ENCODE measurements around the genes SIN3B, USE1 and CCDC194.

DNA sequence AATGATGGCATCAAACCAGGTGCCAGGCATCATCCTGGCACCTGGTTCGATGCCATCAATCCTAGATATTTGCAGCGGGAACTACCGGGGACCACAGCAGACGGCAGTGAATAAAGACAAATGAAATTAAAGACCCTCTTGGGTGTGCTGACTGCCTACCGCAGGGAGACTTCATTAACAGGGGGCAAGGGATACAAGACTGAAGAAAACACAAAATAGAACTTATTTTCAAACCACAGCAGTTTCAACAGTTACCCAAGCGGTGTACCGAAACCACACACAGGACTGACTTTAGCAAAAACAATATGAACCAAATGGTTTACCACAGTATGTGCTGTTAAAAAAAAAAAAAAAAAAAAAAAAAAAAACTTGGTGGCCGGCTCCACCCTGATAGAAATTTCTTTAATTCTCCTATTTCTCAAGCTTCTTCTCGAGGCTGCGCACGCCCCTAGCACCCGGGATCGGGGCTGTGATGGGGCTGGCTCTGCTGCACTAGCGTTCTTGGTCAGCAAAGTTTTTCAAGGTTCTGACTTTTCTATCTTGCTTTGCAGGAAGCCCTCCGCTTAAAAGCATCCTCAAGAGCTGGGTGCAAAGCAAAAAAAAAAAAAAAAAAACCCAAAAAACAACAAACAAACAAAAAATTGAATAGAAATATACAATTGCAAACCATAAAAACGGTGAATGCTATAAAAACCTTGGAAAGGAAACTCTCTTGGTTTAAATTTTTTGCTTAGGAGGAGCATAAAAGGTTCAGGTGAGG, 42.7 kb downstream of the KLF2 start:
- PRO-cap = no peak
- RAMPAGE, long total RNA, 4 experiments = no peak in any of the 4 experiments

- PRO-cap = no peak
- RAMPAGE, long total RNA, 4 experiments = no peak in any of the 4 experiments
Observed at GRCh38 chr19:16400915-16401685, 70.7 kb downstream of the EPS15L1 start.

DNA sequence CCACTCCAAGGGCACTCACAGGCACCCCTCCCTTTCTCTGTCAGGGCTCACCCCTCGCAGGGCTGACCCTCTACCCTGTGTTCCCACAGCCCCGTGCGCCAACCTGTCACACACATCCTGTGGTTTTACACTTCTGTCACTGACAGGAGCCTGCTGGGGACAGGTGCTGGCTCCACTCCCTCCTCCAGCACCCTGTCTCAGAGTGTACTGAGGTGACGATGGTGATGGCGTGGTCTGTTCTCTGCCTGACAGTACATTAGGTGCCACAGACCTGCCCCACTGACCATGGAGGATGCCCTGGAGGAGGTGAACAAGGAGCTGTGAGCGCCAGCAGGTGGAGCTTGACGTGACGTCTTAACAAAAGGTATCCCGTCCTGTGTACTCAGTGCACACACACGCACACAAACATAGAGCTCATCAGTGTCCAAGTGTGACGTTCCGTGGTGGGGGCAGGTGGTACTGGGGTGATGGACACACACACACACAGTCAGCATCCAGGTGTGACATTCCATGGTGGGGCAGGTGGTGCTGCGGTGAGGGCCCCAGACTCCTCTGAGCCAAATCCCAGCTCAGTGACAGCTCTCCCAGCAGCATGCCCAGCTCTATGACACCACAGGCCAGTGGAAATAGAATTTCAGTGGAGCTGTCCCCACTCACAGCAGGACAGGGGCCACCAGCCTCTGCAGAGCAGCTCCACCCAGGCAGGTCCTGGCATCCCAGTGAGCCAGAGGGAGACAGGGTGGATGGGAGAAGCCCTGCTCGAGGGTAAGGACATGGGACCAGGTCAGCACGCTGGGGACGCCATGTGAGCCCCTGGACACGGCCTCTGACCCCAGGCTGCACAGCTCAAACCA, 21.0 kb downstream of the C19orf44 start:
- PRO-cap = no peak
- RAMPAGE, long total RNA, 4 experiments = no peak in any of the 4 experiments

DNA sequence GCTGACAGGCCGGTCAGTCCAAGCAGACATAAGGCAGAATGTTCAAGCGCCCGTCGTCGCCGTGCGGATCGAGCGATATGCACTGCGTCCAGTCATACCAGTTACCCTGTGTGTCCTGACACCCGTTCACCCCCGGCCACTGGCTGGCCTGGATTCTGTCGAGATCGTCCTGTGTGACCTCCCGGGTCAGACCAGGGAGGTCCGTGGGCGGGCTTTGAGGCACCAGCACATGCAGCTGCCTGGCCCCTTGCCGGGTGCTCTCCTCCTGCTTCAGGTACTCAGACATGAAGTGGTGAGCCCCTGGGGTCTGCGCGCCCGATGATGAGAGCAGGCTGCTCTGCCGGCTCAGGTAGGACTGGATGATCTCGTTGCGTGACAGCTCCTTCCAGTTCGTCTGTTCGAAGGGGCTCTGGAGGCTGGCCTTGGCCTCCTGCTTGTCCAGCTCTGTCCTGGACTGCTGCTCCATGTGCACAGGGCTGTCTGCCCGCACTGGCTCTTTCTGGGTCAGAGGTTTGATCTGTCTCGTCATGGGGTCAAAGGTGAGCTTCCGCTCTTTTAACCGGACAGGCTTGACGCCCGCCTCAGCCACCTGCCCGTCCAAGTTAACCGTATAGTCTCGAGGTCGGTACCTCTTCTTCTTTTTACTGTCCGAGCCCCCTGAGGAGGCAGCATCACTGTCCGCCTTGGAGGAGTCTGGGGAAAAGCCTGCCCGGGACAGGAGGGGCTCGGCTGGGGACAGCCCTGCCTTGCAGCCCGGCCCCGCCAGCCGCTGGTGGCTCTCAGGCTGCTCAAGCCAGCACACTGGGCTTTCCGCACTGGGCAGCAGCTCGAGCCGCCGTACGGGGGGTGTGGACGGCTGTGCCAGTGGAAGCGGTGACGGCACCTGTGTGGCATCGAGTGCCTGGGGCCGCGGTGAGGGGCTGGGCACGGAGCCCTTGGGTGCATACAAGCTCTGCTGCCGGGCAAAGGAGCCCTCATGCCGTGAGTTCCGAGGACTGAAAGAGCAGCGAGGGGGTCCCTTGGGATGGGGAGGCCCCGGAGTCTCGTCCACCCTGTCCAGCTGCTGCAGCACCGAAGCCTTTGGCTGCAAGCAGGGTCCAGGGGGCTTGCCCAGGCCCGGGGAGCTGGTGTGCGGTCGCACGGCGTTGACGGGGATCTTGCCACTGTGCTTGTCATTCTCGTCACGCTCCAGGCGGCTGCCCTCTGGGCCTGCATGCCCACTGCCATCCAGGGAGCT, 4.2 kb upstream of the SLC35E1 start:
- PRO-cap = no peak
- RAMPAGE, long total RNA, 4 experiments = no peak in any of the 4 experiments

- PRO-cap = no peak
- RAMPAGE, long total RNA, 4 experiments = no peak in any of the 4 experiments
Observed at GRCh38 chr19:16590019-16590464, 17.8 kb upstream of the SLC35E1 start.

GRCh38 chr19:16626692-16627560, 1.1 kb downstream of the MED26 start:
- PRO-cap = no peak
- RAMPAGE, long total RNA, 4 experiments = no peak in any of the 4 experiments

- PRO-cap = bidirectional peak, plus-strand start at chr19:16829421, minus-strand start at chr19:16829332
- RAMPAGE, long total RNA, 4 experiments = no peak in any of the 4 experiments
Observed at GRCh38 chr19:16829107-16830251, at the start of gene SIN3B. SIN3B (plus strand) TSS chr19:16829398.

DNA sequence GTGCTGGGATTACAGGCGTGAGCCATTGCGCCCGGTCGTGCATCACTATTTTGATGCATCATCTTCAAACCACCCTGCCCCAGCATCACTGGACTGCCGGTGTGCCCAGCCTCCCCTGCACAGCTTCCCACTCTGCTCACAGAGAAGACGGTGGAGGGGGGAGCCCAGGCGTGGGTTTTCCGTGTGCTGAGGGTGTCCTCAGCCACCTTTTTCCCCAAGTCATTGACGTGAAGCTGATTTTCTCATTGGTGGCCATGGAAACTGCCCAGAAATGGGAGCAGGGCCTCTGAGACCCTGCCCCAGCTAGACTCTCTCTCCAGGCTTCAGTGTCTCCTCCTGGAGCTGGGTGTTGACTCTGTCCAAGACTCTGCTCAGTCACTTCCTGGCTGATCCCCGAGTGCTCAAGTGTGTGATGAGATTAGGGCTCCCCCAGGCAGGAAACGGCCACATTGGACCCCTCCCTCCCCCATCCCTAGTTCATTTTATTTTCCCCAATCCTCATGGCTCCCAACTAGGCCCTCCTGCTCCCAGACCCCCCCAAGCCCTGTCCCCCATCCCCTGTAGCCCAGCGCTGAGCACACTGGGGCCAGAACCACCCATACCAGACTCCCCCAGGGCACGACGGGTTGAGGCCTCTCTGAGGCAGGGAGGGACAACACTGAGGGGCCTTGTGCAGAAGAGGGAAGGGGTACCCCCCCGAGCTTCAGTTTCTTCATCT, 1.4 kb upstream of the F2RL3 start:
- PRO-cap = no peak
- RAMPAGE, long total RNA, 4 experiments = no peak in any of the 4 experiments

DNA sequence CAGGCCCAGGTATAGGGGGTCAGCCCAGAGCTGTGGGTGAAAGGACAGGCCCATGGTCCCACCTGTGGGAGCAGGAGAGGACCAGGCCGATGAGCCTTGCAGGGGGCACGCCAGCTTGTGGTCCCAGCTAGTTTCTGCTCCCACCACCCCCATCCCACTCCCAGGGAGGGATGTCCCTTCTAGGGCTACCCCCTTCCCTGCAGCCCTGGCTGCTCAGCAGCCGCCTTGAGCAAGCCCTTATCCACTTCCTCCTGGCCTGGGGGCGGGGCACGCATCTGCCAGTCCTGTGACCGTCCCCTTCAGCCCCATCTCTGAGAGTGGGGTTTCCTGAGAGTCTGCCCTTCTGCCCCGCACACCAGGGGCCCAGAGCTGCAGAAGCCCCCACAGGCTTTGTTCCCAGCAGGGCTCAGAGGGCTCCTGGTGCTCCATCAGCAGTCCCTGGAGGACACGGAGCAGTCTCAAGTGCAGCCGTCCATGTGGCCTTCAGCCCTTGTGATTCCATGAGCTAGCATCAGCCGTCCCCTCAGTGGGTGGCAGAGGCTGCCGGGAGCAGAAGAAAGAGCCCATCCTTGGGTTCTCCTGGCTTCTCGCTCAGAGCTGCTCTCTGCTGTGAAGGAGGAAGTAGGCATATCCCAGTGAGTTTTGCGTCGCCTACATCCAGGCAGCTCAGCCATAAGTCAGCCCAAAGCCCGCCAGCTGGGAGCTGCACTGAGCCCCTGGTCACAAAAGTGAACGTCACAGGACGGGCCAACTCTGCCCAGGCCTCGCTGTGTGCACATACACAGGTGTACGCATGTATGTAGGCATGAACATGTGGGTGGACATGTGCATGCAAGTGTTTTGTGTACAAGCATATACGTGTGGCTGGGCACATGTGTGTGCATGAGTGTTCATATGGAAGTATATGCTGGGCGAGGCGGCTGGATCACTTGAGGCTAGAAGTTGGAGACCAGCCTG, 16.3 kb downstream of the MYO9B start:
- PRO-cap = no peak
- RAMPAGE, long total RNA, 4 experiments = no peak in any of the 4 experiments

- PRO-cap = no peak
- RAMPAGE, long total RNA, 4 experiments = no peak in any of the 4 experiments
Observed at GRCh38 chr19:17113210-17113827, 37.7 kb downstream of the MYO9B start.

DNA sequence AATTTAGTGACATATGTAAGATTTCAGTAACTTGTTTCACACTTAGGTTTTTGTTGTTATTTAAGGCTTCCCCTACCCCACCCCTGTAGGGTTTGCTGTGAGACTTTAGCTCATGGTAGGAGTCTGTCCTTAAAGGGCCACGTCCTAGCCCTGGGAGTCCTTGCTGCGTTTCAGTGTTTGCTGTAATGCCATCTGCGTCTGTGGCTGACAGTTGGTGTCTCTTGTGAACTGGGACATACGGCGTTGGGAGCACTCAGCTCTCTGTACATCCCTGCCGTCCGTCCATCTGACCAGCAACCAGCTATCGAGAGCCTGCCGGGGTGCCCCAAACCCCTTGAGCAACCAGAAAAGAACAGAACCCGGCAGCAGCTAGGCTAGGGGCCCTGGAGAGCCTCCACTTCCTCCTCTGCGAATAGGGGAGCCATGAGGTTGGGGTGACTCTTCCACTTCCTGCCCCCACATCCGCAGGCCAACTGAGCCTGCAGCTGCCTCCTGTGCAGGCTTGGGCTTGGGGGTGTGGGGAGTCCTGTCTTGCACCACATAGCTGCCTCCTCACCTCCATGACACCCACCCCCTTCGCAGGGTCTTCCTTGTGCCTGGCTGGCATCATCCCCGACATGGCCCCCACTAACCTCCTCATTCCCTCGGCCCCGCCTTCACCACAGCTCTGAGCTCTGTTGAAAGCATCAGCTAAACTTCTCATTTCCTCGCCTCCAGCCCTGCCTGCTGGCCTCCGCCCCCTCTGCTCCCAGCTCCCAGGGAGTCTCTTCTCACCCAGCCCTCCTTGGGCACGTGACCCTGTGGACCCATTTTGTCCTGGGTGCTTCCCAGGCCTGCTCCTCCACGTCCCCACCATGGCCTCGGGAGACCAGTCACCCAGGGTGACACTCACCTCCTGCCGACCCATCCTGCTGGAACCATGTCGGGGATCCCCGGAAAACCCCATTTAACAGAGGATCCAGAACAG, 50.2 kb downstream of the MYO9B start:
- PRO-cap = bidirectional peak, plus-strand start at position 809 of the sequence, minus-strand start at position 669 of the sequence
- RAMPAGE, long total RNA, 4 experiments = no peak in any of the 4 experiments

- PRO-cap = no peak
- RAMPAGE, long total RNA, 4 experiments = no peak in any of the 4 experiments
Observed at GRCh38 chr19:17195371-17195729, 19.8 kb upstream of the USE1 start.

- PRO-cap = no peak
- RAMPAGE, long total RNA, 4 experiments = no peak in any of the 4 experiments
Observed at GRCh38 chr19:17200087-17201142, 14.7 kb upstream of the USE1 start.

DNA sequence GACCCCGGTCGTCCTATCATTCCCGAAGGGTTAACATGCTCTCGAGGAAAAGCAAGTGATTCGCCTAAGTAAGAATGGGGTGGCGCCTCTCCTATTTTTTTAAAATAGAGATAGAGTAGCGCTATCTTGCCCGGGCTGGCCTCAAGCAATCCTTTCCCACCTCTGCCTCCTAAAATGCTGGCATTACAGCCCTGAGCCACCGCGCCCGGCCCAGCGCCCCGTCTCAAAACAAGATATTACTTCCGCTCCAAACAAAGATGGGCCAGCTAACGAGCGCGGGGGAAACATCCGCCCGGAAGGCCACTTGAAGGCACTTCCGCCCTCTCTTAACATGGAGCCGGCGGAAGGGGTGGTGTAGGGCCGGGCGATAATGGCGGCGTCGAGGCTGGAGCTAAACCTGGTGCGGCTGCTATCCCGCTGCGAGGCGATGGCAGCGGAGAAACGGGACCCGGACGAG, at the start of gene USE1:
Gene USE1 (plus strand): TSS at position 322 of the 457 bp plus-strand sequence.
- PRO-cap = bidirectional peak, plus-strand start at position 370 of the sequence, minus-strand start at position 225 of the sequence
- RAMPAGE, long total RNA, 4 experiments = start-site peak on the plus strand in 4 of 4 experiments, centred at positions 352 to 356 of the sequence, 73 to 337 reads per replicate

DNA sequence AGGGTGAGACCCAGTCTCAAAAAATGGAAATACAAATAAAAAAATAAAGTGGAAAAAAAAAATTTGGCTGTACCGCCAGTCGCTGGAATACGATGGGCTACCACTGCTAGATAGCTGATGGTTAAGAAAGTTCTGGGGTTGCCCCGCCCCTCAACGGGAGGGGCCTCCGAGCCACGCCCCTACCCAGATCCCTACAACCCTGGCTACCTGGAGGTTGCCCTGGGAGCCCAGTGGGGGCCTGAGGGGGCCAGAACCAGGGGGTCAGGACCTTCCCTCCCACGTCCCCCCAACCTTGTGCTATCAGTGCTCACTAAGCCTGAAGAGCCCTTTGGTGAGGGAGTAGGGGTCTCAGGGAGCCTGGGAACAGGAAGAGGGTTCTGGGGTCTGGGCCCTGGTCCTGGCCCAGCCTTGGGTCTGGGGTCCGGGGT, 8.8 kb downstream of the OCEL1 start:
- PRO-cap = no peak
- RAMPAGE, long total RNA, 4 experiments = no peak in any of the 4 experiments

GRCh38 chr19:17260728-17261268, 3.7 kb downstream of the USHBP1 start:
- PRO-cap = no peak
- RAMPAGE, long total RNA, 4 experiments = no peak in any of the 4 experiments

- PRO-cap = unidirectional peak, minus-strand start at chr19:17306348; unidirectional peak, minus-strand start at chr19:17306502
- RAMPAGE, long total RNA, 4 experiments = no peak in any of the 4 experiments
Observed at GRCh38 chr19:17305926-17306981, 582 bp downstream of the MRPL34 start.

DNA sequence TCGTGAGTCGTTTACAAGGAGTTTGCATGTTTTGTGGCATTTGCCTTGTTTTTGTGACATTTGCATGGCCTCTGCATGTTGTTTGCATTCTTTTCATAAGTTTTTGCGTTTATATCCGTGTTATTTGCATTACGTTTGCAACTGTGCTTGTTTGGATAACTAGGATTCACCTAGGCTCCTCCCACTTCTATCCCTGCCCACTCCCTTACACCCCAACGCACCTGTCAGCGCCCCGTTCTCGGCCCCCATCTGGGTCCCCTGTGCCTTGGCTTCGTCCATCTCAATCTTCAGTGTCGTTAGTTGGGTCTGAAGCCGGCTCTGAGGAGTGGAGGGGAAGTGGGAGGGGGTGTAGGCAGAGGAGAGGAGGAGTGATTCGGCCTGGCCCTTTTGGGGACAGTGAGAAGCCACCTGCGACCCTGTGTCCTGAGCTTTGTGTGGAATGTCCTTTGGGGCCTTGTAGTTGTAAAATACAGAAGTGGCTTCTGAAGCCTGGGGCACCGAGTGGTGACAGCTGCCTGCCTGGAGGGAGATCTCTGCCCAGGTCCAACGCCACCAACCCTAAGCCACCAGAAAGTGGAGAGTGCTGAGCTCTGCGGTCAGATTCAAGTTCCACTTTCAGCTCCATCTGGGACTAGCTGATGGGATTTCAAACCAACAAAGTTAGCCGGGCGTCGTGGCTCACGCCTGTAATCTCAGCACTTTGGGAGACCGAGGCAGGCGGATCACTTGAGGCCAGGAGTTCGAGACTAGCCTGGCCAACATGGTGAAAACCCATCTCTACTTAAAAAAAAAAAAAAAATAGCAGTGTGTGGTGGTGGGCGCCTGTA, 2.3 kb downstream of the CCDC194 start:
- PRO-cap = no peak
- RAMPAGE, long total RNA, 4 experiments = no peak in any of the 4 experiments

GRCh38 chr19:17393798-17394402, at the start of gene CCDC194:
CCDC194 (minus strand) TSS chr19:17394196.
- PRO-cap = no peak
- RAMPAGE, long total RNA, 4 experiments = no peak in any of the 4 experiments

DNA sequence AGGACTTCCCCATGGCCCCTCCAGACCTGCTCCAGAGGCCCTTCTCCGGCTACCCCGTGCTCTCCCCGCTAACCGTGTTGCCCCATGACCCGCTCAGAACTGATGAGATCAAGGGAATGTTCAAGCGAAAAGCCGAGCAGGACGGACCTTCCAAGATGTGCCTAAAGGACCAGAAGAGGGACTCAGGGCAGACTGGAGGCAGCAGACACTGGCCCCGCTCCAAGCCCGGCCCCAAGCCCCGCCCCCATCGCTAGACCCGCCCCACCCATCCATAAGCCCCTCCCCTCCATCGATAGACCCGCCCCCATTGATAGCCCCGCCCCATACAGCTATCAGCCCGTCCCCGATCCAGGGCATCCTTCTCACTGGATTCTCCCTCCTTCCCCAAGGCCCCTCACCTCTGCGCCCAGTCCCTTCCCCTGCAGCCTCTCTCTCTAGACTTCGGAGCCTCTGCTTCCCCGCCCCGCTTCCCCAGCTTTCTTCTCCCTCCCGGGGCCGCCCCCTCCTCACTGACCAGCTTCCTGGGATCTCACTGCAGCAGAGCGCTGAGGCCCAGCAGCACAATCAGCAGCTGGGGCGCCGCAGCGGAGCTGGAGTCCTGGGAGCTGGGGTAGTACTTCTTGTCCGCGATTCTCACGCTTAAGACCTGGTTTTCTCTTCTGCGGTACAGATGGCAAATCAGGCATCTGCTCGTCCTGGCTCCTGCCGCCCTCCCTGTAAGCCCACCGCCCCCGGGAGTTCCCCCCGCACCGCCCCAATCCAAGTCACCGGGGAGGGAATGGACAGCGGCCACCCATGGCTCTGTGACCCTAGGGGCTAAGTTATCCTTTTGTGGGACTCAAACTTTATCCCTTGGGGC, 2.0 kb downstream of the BST2 start:
- PRO-cap = unidirectional peak, plus-strand start at position 558 of the sequence
- RAMPAGE, long total RNA, 4 experiments = no peak in any of the 4 experiments